Skeletal muscle tissue (tissue), 7 donors: ENCODE measurements around a stretch of chr22.

- PRO-cap, 3 experiments = peak in 1 of 3 experiments; most common plus-strand start chr22:39149066 (in 1); most common minus-strand start chr22:39148943 (in 1)
- RAMPAGE, long total RNA = no peak
- RRBS, 2 experiments = no CpG with 5 or more reads among the region's 12 CpGs
Measured at GRCh38 chr22:39148566-39149482, 3.7 kb downstream of the CBX7 start.

GRCh38 chr22:39234280-39234851 lies 10.4 kb downstream of the PDGFB start:
- PRO-cap, 3 experiments = peak in 2 of 3 experiments; most common plus-strand start chr22:39234581 (in 1); most common minus-strand start chr22:39234504 (in 1)
- RAMPAGE, long total RNA = no peak
- RRBS, 2 experiments = no CpG with 5 or more reads among the region's 15 CpGs

- PRO-cap, 3 experiments = peak in 1 of 3 experiments; most common plus-strand start chr22:39237655 (in 1)
- RAMPAGE, long total RNA = no peak
- RRBS, 2 experiments = 36 to 40% methylated on average over 8 of the region's 18 CpGs
Measured at GRCh38 chr22:39237261-39237846, 7.4 kb downstream of the PDGFB start.

DNA sequence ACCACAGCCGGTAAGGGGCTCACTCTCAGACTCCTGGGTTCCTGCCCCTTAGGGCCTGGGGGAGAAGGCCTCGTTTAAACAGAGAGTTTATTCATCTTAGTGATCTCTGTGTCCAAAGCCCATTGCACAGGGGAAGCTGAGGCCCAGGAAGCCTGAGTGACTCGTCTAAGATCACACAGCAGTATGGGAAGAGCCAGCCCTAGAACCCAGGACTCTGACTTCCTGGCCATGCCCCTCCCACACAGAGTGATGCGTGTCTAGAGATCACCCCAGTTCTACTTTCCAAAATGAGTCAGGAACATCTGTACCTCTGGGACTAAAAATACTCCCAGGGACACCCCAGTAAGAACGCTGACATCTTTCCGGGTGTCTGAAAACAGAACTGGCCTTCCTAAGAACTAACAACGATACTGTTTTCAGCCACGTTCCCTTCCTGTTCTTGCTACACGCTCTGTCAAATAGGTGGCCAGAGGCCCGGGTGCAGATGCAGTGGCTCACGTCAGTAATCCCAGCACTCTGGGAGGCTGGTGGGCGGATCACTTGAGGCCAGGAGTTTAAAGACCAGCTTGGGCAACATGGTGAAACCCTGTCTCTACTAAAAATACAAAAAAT lies 21.6 kb upstream of the PDGFB start:
- PRO-cap, 3 experiments = no peak in any of the 3 experiments
- RAMPAGE, long total RNA = no peak
- RRBS, 2 experiments = 31 to 52% methylated on average over 3 to 4 of the region's 12 CpGs

DNA sequence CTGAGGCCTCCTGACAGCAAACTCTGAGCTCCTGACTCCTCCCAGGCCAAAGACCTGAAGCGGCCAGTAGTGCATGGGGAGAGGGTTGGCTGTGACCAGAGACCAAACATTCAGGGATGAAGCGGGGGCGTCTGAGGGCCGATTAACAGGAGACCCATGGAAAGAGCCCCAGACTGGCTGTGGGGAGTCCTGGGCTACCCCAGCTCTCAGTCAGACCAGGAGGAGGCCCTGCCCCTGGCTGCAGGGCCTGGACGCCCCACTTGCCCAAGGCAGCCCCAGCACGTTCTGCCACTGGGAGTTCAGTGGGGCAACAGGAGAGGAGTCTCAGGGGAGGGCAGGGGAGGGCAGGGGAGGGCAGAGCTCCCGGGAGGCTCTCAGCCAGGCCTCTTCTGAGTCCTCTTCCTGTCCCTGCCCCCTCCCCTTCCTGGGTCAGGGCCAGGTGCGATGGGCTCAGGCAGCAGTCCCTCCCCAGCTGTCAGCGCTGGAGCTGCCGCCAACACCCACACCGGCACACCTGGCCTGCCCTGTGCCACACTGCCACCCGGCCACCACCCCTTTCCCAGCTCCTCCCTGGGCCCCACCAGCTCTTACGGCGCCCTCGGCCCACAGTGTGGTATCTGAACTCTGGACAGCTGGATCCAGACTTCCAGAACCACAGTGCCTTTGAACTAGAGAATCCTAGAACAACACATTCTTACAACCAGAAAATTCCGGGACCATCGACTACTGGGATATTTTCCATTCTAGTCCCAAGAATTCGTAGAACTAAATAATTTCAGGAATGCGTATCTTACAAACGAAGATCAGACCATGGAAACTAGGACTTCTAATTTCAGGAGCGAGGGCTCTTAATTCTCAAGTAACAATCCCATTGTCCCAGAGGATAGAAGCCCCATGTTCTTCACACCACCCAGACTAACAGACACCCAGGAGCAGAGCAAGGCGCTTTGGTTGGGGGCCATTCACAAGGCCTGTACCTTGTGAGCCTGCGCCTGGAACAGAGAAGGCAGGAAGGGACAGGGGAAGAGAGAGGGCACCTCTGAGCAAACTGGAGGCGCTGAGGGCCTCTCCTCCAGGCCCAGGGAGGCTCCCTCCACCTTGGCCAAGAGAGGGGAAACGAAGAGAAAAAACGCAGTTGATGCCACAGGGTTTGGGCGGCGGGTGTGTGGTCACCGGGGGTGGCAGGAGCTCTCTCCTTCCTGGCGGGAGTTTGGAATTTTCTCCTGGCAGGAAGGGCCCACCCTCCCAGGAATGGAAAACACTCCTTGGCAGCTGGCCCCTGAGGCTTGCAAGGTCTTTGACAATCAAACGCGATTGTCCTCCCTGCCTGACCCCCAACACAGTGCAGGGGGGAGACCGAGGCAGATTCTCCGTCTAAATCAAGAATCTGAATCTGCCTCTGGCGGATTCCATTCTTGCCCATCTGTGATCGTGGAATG lies 21.6 kb downstream of the RPL3 start:
- PRO-cap, 3 experiments = no peak in any of the 3 experiments
- RAMPAGE, long total RNA = no peak
- RRBS, 2 experiments = 37 to 40% methylated on average over 2 to 5 of the region's 36 CpGs

DNA sequence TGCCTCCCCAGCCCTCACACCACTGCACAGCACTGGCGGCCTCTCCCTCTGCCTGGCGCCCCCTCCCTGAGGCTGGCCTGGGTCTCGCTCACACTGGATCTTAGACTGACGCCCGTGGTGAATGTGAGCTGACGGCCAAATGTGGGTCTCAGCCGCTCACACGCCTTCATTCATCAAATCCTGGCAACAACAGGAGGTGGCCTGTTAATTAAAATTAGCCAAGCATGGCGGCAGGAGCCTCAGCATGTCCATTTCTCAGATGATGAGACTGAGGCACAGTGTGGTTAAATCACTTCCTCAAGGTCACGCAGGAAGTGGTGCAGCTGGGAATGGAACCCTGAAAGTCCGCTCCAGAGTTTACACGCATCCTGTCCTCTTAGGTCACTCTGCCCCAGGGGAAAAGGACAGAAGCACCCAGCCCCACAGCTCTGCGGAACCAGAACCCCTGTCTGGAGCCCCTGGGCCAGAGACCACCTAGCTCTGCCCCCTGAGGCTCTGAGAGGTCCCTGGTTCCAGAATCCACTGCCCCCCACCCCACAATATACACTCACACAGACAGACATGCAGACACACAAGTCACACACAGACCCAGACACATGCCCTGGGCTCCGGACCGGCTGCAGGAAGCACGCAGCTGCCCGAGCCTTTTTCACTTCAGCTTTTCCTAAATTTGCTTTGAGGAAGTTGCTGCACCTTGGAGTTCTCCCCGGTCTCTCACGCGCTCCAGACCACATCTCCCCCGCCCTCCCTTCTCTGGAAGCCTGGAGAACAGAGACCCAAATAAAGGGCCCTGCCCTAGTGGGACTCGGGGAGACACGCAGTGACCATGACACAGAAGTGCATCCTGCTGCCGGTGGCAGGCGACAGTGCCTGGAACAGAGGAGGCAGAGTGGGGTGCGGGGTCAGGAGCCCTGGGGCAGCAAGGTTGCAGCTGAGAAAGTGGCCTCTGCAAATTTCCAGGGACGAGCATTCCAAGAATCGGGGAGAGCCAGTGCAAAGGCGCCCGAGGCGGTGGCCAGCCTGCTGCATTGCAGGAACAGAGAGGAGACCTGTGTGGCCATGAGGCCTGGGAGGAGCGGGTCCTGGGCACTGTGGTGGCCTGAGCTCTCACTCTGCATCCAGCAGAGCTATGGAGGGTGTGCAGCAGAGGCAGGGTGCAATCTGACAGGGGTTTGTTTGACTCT lies 19.4 kb downstream of the RPL3 start:
- PRO-cap, 3 experiments = peak in 1 of 3 experiments; most common minus-strand start position 755 of the sequence (in 1)
- RAMPAGE, long total RNA = no peak
- RRBS, 2 experiments = 11 to 14% methylated on average over 4 to 8 of the region's 32 CpGs

DNA sequence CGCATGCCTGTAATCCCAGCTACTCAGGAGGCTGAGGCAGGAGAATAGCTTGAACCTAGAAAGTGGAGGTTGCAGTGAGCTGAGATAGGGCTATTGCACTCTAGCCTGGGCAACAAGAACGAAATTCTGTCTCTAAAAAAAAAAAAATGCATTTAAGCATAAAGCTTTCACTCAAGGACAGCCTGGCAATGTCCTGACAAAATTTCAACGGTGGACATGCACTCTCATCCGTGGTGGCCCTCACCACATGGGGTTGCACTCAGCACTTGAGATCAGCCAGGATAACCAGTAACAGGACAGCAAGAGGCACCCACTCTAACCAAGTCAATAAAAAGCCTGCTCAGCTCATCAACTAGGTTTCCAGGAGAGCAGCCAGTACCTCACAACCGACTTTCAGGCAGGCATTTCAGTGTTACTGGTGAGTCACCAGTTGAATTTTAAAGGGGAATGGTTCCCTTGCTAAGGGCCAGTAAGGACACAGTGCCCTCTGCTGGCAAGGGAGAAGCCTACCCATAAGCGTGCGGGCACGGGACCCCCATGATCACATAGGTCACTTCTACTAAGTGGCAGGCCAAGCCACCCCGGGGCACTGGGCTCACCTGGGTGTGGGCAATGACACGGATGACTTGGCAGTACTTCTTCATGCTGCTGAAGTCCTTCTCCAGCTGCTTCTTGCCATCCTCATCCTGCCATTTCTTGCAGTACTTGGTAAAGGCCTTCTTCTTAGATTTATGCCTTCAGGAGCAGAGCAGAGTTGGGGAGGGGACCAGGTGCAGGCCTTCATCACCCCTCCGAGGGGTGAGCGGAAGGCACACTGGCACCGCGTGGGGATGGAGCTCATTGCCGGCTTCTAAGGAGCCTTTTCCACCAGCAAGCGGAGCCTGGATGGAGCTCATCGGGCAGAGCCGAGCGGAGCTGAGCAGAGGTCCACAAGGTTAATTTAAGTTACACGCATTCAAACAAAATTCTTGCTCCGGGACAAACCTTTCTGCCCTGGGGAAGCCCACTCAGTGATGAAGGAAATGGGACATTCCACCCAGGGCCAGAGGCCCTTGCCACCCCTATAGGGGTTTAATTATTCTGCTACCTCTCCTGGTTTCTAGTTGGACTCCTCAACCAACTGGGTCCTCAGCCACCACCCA lies 2.9 kb downstream of the RPL3 start:
- PRO-cap, 3 experiments = peak in 1 of 3 experiments; most common minus-strand start position 326 of the sequence (in 1)
- RAMPAGE, long total RNA = no peak
- RRBS, 2 experiments = 47% methylated on average over 2 to 4 of the region's 21 CpGs

- PRO-cap, 3 experiments = no peak in any of the 3 experiments
- RAMPAGE, long total RNA = no peak
- RRBS, 2 experiments = 2 to 3% methylated on average over 20 to 22 of the region's 53 CpGs
Measured at GRCh38 chr22:39350213-39350730, 481 bp downstream of the SYNGR1 start.

DNA sequence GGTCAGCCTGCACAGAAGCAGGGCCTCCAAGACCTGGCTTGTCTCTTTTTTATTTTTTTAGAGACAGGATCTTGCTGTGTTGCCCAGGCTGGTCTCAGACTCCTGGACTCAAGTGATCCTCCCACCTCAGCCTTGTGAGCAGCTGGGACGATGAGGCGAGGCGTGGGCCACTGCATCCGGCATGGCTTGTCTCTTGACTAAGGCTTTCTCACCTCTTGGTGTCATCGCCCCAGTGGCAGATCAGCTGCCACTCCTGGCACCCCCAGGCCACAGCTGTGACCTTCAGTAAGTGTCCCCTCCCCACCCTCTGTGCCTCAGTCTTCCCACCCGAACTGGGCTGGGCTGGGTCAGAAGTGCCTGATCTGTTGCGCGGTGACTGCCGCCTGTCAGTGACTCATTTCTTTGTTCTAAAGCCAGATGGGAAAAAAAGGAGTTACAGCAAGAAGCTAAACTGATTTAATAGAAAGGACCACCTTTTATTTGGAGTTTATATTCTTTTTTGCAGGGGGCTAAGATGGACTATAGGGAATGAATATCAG lies 3.6 kb downstream of the SYNGR1 start:
- PRO-cap, 3 experiments = no peak in any of the 3 experiments
- RAMPAGE, long total RNA = no peak
- RRBS, 2 experiments = no CpG with 5 or more reads among the region's 9 CpGs

GRCh38 chr22:39401113-39401600 lies 1.6 kb downstream of the TAB1 start:
- PRO-cap, 3 experiments = no peak in any of the 3 experiments
- RAMPAGE, long total RNA = no peak
- RRBS, 2 experiments = no CpG with 5 or more reads among the region's 6 CpGs

DNA sequence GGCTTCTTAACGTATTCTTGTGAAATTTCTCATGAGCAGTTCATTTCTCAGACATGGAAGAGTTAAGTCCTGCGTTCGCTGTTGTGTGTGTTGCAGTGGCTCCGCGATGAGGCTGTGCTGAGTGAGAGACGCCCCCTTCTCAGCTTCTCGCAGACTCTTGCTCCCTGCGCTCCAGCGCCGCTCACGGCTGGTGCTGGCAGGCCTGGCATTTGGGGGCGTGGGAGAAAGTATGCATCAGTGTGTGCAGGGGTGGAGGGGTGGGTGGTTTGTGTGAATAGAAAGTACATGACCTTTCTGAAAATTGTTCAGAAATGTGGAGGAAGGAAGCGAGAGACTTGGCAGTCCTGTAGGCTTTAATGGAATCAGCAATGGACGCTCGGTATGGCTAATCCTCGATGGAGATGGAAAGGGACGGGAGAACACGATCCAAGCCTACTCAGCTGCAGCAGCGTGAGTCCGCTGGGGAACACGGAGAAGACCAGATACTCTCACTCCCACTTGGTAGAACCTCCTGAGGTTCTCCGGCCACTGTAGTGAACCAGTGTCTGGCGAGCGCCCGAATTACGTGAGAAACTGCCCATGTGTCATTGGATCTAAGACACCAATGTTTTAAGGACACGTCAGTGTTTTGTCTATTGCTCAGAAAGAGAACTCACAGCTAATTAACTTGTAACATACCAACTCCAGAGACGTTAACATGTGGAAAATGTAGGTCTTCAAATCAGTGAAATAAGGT lies 6.0 kb downstream of the TAB1 start:
- PRO-cap, 3 experiments = peak in 1 of 3 experiments; most common minus-strand start position 484 of the sequence (in 1)
- RAMPAGE, long total RNA = no peak
- RRBS, 2 experiments = no CpG with 5 or more reads among the region's 28 CpGs

DNA sequence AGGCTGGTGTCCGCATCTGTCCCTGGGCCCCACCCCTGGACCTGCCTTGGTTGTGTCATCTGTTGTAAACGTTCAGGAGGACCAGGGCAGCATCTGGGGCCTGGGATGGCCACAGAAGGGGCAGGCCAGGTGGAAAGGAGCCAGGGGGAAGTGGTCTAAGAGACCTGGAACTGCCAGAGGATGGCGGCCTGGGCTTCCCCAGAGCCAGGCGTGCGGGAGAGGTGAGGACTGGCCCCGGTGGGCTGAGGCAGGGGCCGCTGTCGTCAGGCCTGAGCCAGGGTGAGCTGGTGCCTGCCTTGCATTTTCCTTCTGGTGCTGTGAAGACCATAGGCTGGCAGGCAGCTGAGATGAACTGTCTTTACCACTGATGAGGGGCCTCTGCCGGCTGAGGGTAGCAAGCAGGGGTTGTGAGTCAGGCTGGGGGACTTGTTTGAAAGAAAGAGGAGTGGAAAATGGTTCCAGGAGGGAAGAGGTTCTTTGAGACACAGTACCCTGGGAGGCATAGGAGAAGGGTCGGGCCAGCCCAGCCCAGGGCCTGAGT lies 26.0 kb upstream of the MGAT3 start:
- PRO-cap, 3 experiments = no peak in any of the 3 experiments
- RAMPAGE, long total RNA = no peak
- RRBS, 2 experiments = no CpG with 5 or more reads among the region's 10 CpGs

DNA sequence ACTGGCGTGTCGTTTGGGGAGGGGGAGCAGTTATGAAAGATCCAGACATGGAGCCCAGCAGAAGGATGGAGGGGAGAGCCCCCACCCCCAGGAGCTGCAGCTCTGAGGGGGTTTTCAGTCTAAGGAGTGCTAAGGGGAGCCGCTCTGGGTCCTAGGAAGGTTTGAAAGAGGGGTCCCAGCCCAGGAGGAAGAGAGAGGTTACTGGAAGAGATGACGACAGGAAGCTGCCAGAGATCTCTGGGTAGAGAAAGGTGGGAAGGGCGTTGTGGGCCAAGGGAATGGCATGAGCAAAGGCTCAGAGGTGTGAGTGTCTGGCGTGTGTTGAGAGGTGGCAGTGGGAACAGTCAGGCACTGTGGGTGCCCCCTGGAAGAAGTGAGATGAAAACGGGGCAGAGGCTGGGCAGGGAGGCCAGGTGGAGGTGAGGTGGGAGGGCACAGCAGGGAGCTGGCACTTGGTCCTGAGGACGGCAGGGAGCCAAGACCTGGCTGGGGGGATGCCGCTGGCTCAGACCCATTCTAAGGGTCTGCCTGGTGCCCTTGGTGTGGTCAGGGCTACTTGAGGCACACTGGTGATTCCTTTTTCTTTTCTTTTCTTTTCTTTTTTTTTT lies 1.8 kb downstream of the MGAT3 start:
- PRO-cap, 3 experiments = no peak in any of the 3 experiments
- RAMPAGE, long total RNA = no peak
- RRBS, 2 experiments = no CpG with 5 or more reads among the region's 9 CpGs

- PRO-cap, 3 experiments = no peak in any of the 3 experiments
- RAMPAGE, long total RNA = no peak
- RRBS, 2 experiments = 57 to 64% methylated on average over 12 to 13 of the region's 26 CpGs
Measured at GRCh38 chr22:39466098-39467154, 9.6 kb downstream of the MGAT3 start.

DNA sequence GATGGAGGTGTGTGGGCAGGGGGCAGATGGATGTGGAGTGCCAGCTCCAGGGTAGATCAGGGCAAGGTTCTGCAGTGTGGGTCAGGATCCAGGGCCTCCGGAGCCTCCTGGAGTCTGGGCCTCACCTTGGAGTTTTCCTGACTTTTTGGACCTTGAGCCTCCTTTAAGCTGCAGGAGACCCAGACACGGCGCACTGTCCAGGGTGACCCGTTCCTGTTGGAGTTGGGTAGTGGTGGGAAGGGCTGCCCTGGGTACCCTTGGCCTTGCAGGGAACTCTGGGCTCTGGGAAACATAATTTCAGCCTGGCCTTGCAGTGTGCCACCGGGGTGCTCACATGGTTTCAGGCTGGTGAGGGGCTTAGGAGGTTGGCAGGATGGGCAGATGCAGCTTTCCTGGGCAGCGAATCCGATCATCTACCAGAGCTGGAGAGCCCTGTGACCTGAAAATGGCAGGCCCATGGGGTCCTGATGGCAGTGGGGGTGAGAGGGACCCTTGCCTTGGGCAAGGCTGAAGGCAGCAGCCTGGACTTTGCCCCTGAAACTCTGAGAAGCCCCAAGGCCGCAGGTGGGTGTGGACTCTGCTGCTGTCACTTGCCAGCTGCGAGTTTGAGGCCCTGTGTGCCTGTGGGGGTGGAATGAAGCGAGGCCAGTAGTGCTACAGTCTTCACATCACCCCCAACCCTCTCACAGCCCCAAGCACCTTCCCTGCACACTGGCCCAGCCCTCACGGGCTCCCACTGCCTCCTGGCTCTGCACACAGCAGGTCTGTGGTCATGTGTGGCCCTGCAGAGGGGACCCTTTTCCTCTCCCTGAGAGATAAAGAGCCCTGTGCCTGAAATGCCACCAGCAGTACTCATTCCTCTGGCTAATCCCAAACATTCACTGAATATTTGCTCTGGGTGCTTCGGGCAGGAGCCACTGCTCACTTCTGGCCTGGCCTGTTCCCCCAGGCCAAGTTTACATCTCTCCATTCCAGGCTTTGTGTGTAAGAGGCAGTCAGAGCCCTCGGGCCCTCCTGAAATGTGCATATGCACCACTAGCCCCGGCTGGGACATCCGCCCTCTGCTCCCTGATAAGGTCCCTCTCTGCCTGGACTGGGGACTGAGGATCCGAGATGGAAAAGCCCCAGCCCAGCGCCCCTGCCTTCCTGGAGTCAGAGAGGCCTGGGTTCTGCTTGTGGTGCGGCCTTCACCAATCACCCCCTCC lies 17.4 kb downstream of the MGAT3 start:
- PRO-cap, 3 experiments = no peak in any of the 3 experiments
- RAMPAGE, long total RNA = no peak
- RRBS, 2 experiments = no CpG with 5 or more reads among the region's 18 CpGs

DNA sequence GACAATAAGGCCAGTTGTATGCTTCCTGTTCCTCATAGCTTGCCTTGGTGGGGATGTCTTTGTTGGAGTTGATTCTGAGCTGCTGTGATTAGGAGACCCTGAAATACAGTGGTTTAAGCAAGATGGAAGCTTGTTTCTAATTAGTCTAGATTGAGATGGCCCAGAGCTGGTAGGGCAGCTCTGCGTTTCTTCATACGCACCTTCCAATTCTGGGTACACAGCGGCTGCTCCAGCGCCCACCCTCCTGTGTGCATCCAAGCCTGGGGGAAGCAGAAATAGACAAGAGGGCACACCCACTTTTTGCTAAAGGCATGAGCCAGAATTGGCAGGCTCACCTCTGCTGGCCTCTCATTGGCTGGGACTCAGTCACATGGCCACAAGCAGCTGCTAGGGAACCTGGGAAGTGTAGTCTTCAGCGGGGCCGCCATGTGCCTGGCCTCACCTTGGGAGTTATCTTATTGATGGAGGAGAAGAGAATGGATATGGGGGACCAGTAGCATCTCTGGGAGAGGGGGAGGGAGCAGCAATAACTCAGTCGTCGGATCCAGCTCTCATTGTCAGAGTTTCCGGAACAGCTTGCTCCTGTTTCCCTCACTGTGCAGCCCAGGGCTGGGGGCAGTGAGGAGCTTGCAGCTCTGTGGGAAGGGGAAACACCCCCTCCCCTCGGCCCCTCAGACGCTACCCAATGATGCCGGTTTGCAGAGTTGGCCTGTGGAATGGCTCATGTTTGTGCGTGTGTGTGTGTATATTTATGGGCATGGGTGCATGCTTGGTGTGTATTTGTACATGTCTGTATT lies 11.9 kb upstream of the MIEF1 start:
- PRO-cap, 3 experiments = no peak in any of the 3 experiments
- RAMPAGE, long total RNA = no peak
- RRBS, 2 experiments = 47 to 50% methylated on average over 4 of the region's 13 CpGs

- PRO-cap, 3 experiments = no peak in any of the 3 experiments
- RAMPAGE, long total RNA = no peak
- RRBS, 2 experiments = no CpG with 5 or more reads among the region's 12 CpGs
Measured at GRCh38 chr22:39634335-39635135, 64.0 kb downstream of the CACNA1I start.

- PRO-cap, 3 experiments = no peak in any of the 3 experiments
- RAMPAGE, long total RNA = no peak
- RRBS, 2 experiments = no CpG with 5 or more reads among the region's 9 CpGs
Measured at GRCh38 chr22:39723633-39724356, 153.2 kb downstream of the CACNA1I start.

- PRO-cap, 3 experiments = no peak in any of the 3 experiments
- RAMPAGE, long total RNA = no peak
- RRBS, 2 experiments = no CpG with 5 or more reads among the region's 6 CpGs
Measured at GRCh38 chr22:39908689-39909301, 7.9 kb downstream of the GRAP2 start.

- PRO-cap, 3 experiments = no peak in any of the 3 experiments
- RAMPAGE, long total RNA = no peak
- RRBS, 2 experiments = 55 to 59% methylated on average over 2 of the region's 11 CpGs
Measured at GRCh38 chr22:39946705-39947921, 13.1 kb upstream of the TMA7B start.